ENCODE results near the genes NKAP, LAMP2, CT47A4 and STAG2.

DNA sequence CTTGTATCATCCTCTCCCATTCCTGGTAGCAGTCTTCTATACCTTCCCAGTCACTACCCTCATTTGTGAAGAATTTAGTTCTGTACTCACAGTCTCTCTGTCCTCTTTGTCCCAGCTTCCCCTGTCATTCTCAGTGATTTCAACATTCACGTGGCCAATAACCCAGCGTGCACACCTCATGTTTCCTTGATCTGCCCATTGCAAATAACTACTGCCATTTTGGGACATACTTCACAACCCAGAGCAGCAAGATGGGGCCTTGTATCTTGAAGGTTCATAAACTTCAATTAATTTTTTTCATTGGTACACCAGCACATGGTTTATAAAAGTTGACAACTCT lies 9.0 kb upstream of the SLC25A43 start:
- PRO-cap = no peak

GRCh38 chrX:119450961-119451638 lies 17.1 kb upstream of the SLC25A5 start:
- PRO-cap = no peak

- PRO-cap = no peak
Measured at GRCh38 chrX:119486651-119487357, 18.6 kb downstream of the SLC25A5 start.

- PRO-cap = no peak
Measured at GRCh38 chrX:119506143-119506442, 37.8 kb downstream of the SLC25A5 start.

DNA sequence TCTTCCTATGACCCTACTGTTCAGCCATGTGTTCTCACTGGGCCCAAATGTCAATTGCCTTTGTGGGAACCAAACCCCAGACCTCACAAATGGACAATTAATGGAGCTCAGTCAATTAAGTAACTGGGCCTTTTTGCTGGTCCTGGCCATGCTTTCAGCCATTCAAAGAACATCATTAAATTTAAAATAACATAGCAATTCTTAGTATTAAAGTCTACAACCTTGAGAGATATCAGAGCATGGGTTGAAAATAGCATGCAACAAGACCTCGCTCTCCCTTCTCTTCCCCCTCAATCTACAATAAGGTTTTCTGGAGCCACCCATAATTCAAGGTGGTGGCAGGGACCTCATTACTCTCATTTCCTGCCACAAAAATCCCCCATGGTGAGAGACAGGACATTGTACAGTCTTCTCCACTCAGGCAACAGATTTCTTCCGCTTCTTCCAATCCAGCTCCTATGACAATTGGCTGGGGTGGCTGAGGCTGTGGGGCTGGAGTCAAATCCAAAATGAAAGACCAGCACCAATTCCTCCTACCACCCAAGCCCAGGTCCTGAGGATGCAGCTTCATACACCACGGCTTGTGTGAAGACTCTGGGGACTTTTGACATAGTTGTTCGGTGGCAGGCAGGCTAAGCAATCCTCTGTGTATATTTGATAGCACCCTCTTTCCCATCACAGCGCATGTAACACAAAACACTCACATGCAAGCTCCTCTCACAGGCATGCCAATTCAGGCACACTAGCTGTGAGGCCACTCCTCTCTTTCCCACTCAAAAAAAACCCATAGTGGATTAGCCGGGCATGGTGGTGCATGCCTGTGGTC lies 46.5 kb downstream of the SEPTIN6 start:
- PRO-cap = no peak

- PRO-cap = no peak
Measured at GRCh38 chrX:119654581-119654927, 38.4 kb downstream of the SEPTIN6 start.

GRCh38 chrX:119684243-119684690 lies 8.7 kb downstream of the SEPTIN6 start:
- PRO-cap = no peak

GRCh38 chrX:119943041-119943959 lies at the start of gene NKAP:
Gene NKAP, minus strand, starts transcription at chrX:119943751.
- PRO-cap = bidirectional peak, plus-strand start at chrX:119943366, minus-strand start at chrX:119943238; bidirectional peak, plus-strand start at chrX:119943852, minus-strand start at chrX:119943612

GRCh38 chrX:120259857-120260056 lies 9.1 kb downstream of the ZBTB33 start:
- PRO-cap = no peak

GRCh38 chrX:120466325-120466937 lies 2.7 kb downstream of the LAMP2 start:
- PRO-cap = no peak

GRCh38 chrX:120468205-120469726 lies at the start of gene LAMP2:
Gene LAMP2, minus strand, starts transcription at chrX:120469296.
- PRO-cap = bidirectional peak, plus-strand start at chrX:120469050, minus-strand start at chrX:120469005; unidirectional peak, minus-strand start at chrX:120469296

DNA sequence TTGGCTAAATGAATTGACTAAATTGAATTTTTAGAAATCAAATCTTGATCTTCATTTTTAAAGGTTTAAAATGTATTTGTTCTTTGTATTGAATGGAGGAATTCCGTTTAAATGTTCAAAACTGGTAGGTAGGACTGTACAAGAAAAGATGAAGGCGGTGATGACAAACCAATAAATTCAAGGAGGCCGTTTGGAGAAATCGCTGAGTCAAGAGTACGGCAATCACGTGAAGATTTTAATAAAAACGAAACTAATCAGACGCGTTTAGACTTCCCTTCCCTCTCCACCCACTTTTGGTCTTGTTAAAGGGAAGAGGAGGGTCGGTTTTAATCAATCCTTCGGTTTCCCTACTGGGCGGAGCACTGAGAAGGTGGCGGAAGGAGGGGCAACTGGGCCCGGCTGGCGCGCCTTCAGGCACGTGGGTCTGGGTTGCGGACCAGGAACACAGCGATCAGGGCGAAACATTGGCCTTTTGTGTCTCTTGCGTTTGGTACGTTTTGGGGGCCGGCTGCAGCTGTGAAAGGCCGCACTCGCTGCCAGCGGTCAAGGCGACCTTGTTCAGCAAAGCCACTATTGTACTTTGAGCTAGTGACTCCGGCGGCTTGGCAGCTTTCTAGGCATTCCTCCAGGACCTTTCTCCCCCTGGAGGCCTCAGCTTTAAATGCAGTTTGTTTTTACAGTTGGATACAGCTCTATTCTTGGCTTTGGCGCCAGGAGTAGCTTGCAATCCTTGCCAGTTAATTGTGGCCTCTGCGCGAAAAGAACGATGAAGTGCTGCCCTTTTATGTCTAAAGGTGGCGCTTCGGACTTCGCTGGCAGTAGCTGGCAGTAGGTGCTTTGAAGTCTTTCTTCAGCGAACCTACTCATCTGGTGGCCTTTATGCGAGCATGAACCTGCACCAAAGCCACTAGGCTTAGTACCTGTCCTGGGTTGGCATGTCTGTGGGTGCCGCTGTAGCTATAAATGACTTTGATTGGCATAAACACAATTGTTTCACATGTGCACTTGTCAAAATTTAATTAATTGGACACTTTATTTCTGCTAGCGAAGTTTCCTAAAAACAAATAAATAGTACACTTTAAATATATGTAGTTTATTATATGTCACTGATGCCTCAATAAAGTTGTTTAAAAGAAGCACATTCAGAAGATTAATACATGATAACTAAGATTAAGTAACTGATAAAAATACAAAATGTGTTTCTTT lies 16.9 kb upstream of the LAMP2 start:
- PRO-cap = bidirectional peak, plus-strand start at position 333 of the sequence, minus-strand start at position 150 of the sequence; bidirectional peak, plus-strand start at position 527 of the sequence, minus-strand start at position 587 of the sequence

DNA sequence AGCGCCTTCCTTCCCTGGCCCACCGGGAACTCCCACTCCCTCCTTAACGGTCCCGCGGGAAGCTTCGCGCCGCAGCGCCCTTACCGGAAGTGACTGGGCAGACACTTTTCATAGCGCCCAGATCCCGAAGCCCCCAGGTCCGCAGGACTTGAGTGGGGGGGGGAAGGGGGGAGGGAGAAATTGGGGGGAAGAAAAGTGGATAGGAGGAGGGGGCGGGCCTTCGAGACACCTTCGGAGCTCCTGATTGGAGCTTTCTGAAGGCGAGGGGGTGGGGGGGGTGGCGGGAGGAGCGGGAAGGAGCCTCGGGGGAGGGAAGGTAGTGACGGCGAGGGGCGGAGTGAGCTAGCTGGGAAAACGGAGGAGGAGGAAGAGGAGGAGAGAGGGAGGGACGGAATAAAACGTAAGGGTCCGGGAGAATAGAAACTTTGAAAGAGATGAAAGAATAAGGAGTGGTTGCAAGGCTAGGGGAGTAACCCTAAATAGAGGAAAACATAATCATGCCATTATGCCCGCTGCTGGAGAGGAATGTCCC lies 592 bp upstream of the CUL4B start:
- PRO-cap = bidirectional peak, plus-strand start at position 428 of the sequence, minus-strand start at position 34 of the sequence

DNA sequence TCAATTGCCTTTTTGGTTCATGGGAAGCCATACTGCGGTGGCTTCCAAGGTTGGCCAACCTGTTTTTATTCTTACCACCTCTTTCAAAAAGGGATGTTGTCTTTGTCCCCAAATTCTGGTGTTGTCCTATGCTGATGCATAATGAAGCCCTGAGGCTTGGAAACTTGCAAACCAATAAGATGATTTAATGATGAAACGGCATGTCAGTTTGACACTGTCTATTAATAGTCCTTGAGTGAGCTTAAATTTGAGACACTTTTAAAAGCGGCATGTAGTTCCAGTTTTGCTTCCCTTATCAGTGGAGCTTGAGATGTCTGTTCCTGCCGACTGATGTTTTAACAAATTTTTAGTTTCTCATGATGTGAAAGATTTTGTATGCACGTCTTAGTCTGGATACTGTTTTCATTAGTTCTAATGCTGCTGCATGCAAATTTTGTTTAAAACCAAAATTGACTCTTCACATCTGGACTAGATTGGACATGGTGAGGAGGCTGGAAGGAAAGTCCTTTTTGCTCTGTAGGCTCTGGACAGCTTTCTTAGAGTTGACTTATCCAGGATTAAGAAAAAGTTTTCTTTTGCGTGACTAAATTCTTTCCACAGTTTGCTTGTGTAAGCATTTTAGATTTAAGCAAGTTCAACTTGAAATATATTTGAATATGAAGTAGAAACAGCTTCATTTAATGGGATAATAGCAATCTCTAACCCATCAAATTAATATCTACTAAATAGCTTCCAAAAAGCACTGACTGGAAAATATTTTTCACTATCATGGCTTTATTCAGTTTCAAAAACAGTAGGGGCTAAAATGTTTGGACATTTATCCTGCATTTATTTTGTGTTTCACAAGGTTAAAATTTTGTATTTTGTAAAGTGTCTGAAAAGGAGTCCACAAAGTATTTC lies 11.7 kb downstream of the C1GALT1C1 start:
- PRO-cap = no peak

GRCh38 chrX:120971140-120971455 lies at the start of gene CT47A4:
Gene CT47A4, minus strand, starts transcription at chrX:120971208.
- PRO-cap = no peak

GRCh38 chrX:123648449-123648987 lies 84.3 kb downstream of the THOC2 start:
- PRO-cap = no peak

DNA sequence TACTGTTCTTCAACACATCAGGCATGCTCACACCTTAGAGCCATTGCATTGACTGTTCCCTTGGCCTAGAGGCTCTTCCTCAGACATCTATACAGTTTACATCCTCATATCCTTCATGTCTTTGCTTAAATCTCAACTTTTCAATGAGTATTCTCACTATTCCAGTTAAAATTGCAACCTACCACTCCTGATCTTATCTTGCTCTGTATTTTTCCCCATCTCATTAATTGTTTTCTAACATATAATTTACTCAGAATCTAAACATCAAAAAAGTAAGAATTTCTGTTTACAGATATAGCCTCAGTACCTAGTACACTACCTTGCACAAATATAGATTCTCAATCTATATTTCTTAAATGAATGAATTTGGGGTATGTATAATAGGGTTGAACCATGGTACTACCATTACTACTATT lies 50.4 kb downstream of the THOC2 start:
- PRO-cap = no peak

DNA sequence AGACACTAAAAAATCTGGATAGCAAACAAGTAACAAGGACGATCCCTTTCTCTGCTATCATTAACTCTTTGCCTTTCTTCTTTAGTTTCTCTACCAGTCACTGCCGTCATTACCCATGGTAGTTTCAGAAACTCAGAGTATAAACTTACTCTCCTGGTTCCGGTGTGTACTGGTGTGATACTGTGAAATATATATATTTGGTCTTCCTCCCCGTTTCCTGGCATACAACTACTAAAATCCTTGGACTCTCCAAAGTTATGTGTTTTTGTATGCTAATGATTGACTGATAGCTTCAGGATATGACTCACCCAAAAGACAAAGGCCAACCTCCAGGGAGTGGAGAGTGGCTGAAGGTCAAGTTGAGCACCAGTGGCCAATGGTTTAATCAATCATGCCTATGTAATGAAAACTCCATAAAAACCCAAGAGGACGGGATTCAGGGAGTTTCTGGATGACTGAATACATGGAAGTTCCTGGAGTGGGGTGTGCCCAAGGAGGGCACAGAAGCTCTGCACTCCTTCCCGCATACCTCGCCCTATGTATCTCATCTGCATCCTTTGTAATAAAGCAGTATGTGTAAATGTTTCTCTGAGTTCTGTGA lies 35.0 kb upstream of the XIAP start:
- PRO-cap = no peak

DNA sequence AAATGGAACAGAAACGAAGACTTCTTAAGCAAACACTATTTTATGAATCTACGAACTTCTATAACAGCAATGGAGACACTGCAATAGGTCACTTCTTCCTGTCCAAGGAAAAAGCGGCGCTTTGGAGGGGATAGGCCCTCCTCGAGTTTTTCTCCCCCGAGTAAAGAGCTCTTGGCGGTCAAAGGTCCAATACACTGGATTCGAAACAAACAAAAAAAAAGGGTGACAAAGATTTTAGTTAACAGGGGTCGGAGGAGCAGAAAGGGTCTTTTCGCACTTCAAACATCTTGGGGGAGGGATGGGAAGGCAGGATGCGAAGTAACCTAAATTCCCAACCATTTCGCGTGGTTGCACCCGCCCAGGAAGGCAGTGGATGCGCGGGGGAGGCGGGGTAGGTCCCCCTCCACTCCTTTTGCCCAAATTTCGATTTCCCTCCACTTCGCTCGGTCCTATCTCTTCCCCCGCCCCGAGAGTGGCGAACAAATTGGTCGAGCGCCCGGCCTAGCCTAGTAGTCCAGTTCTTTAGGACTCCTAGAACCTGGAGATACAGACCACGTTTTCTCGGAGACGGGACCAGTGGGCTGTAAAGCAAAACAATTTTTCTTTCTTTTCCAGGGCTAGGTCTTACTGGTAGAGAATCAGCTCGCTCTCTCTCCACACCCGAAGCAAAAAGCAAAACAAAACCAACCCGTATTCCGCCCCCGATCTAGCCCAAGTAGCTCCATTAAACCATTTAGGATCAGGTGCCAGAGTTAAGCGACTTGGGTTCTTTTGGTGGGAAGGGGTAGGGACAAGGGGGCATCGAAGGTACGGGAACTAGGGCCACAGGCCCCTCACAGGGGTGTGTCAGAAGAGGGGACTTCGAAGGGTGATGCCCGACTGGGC lies 2.1 kb upstream of the STAG2 start:
- PRO-cap = bidirectional peak, plus-strand start at position 419 of the sequence, minus-strand start at position 200 of the sequence

DNA sequence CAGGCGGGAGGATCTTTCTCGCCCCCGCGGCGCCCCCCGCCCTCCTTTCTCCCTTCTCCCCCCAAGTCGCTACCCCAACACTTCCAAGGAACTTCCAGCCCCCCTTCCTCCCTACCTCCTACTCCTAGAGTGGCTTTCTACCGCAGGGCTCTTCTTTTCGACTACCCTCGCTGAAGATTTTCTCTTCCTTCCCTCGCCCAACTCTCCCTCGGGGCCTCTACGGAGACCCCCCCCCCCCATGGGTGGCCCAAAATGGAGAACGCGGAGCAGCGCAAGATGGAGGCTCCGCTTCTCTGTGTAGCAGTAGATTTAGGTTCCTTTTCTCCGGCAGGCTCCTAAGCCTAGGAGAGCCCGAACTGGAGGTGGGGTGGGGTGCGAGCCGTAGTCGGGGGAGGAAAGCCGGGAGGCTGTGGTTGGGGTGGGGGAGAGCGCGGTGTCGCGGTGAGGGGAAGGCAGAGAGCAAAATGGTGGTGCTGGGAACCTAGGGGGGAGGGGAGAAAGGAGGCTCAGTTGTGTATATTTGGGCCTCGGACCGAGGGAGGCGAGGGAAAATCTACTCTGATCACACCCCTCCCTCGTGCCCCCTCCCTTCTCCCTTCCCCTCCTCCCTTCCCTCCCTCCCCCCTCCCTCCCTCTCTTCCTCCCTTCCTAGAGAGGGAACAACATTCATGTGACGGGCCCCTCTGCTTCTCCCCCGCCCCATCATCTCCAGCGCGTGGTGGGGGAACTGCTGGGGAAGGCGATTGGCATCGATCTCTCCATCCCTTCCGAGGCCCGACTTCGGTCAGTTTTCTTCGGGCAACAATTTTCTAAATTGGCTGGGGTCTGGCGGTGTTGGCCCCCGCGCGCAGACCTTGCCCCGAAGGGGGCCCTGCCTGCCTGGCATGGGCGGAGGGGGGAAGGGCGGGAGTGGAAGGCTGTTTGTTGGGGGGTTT lies at the start of gene STAG2:
STAG2 (plus strand) TSS at position 633 of the 935 bp plus-strand sequence.
- PRO-cap = bidirectional peak, plus-strand start at position 250 of the sequence, minus-strand start at position 163 of the sequence; bidirectional peak, plus-strand start at position 665 of the sequence, minus-strand start at position 469 of the sequence; bidirectional peak, plus-strand start outside the sequence, minus-strand start at position 886 of the sequence